Sternocleidomastoid (tissue), 1 donor: Measurements from ENCODE around the genes RGS21 and RGS2.

DNA sequence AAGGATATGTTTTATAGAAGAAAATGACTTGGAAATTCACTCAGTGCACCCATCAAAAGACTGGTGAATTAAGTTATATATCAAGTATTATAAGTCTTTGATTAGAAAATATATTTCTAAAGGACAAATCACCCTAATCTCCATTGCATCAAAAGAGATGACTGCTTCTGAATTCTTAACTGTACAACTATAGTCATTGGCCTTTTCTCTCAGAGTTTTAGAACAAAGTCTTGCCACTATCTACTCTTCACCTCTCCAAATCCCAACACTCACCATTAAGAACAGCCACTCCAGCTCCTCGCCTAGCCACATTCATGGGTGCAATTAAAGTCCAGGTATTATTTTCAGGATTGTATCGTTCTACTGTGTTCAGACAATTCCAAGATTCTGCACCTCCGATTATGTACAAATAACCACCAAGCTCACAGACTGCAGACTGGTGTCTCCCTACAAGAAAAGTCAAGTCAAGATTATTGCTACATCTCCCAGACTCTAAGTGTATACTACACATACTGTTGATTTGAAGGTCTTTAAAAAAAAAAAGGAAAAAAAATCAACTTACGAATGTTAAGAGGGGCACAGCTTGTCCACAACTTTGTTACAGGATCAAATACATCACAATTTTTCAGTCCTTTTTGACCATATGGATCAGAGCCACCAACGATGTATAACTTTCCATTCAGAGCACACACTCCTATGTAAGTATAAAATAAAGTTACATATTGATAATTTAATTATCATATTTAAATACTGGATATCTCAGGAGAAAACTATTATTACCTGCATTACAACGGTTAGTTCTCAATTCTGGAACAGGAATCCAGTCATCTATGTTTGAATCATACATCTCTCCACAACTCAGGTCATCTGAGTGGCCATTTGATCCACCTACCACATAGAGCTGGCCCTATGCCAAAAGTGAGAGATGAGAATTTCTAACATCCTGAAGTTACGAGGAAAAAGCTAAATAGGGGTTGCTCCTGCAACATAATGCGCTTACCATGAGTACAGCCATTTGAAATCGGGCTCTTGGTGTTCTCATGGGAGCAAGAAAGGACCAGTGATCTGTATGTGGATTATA lies 17.3 kb downstream of the IVNS1ABP start:
- PRO-cap, result no peak

- PRO-cap, result no peak
Measured at GRCh38 chr1:185304771-185305287, 12.2 kb downstream of the IVNS1ABP start.

- PRO-cap, result no peak
Measured at GRCh38 chr1:185305288-185305935, 11.6 kb downstream of the IVNS1ABP start.

DNA sequence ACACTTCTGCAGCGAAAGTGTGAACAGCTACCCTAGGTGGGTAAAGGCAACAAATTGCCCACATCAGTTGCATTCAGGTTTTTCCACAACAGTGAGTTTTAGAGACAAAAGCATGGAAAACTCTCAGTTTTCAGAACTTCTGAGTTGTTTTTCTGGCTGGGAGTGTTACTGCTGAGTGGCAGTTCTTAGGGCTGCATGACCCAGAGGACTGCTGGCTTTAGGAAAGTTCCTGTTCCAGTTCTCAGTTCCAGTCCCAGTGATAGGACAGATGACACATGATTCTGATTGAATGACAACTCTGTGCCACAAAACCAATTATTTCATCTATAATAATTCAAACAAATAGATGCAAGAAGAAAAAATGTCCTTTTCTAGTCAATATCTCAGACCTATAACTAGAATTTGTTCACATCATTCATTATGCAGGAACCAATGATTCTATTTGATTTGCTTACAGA lies 29.3 kb upstream of the IVNS1ABP start:
- PRO-cap, result no peak

GRCh38 chr1:185483537-185484001 lies 166.5 kb upstream of the IVNS1ABP start:
- PRO-cap, result no peak

GRCh38 chr1:186671874-186672686 lies 8.1 kb downstream of the PTGS2 start:
- PRO-cap, result no peak

GRCh38 chr1:187072066-187072999 lies 243.6 kb downstream of the PLA2G4A start:
- PRO-cap, result no peak

GRCh38 chr1:187641007-187641512 lies 812.3 kb downstream of the PLA2G4A start:
- PRO-cap, result no peak

DNA sequence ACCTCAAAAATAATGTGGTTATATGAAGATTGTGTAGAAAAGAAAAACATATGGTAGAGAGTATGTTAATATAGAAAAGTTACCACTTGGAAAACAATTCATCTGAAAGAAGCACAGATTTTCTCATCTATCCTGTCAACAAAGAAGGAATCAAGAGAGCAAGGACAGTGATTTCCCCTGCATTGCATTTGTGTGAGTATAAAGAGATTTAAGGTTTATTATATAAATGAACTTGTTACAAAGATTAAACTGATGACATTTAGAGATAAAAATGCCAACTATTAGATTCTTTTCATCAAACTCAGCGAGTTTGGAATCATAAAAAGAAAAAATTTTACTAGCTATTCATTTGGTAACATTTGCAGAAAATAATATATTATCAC lies at the start of gene RGS21:
RGS21 (plus strand) TSS at position 79 of the 383 bp plus-strand sequence.
- PRO-cap, result no peak

DNA sequence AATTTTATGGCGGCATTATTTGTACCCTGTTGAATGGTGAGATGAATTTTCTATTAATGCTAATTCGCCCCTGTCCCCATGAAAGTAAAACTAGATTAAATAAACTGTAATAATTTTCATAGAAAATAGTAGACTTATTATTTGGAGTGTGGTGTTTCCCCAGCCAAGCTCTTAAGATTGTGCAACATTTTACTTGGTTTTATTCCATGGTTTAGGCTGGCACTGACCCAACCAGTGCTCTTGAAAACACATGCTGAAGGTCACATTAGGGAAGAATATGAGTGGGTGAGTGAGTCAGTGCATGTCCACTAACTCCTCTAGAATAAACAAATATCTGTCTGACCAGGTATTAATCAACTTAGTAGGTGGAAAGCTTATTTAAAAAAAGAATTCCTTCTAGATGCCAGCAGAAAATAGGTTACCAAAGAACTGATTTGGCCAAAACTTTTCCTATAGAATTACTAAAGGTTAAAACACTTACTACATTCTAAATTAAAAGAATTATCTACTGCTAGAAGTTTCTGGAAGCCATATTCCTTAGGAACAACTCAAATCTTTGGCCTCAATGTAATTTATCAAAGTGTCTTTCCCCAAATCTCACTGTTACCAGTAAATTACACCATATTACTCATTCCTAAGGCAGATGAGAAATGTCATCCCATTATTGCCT lies 89.8 kb upstream of the RGS1 start:
- PRO-cap, result no peak

DNA sequence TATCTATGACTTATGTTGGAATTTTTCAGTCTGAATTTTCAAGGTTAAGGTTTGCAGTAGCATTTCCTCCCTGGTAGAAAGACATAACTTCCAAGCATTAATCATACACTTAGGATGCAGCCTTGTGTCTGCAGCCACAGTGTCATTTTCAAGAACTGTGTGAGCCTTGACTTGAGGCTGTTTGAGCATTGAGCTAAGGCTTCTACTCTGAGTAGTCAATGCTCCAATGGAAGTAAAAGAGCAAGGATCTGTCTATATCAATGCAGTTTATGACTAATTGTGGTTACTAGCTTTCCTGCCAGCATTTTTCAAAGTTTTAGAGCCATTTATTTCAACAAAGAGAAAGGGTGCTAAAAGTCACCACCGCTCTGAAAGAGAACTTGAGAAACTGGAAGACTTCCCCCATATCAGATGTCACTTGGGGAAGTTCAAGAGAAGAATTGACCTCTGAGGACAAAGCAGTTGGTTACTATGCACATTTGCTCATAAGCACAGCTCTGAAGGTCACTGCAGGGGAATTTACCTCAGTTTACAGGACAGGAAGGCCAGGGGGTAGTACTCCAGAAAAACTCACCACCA lies 24.6 kb upstream of the RGS1 start:
- PRO-cap, result no peak

GRCh38 chr1:192626602-192627216 lies 9.2 kb upstream of the RGS13 start:
- PRO-cap, result no peak

GRCh38 chr1:192808965-192809122 lies at the start of gene RGS2:
TSS of gene RGS2 (plus strand) at chr1:192809039.
- PRO-cap, result bidirectional peak, plus-strand start at chr1:192809041, minus-strand start at chr1:192808900

DNA sequence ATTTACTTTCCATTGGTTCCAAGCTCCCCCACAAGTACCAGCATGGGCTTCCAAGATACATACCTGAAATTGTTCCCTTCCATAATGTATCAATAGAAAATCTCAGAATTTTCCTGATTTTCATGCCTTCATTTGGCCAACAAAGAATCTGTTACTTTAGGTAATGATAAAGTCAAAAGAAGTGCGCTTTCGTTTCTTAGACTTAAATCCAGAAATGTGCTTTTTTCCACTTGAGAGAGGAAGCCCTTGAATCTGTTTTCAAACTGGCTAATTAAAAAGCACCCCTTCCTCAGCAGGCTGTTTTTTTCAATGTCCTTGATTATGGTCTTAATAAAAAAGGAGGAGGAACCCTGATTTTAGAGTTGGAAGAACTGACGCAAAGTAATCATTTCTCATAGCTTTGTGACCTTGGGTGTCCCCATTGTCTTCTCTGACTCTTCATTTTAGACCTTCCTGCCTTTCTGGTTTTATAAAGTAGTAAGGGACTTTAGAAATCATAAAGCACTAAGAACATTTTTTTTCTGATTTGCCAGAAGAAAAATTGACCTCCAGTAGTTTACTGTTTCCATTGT lies 3.9 kb downstream of the RGS2 start:
- PRO-cap, result no peak

DNA sequence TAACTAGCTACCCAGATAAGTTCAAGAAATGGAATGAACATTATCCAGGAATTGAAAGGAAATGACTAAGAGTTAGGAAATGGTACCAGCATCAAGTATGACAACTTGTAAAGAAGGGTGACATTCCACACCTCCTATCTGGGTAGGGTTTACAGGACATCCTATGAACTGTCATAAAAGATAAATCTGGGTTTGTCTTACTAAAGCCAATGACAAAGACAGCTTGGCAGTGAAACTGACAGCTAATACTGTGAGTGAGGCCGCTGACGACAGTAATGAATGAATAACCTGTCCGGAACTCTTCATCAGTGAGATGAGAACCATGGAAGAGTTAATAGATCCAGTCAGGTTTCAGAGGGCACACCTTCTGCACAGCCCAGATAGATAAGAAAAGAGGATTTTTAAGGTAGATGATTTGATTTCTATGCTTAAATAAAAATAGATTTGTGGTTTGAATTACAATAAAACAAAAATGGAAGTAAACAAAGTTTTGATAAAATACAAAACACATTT lies 18.4 kb downstream of the RGS2 start:
- PRO-cap, result no peak

DNA sequence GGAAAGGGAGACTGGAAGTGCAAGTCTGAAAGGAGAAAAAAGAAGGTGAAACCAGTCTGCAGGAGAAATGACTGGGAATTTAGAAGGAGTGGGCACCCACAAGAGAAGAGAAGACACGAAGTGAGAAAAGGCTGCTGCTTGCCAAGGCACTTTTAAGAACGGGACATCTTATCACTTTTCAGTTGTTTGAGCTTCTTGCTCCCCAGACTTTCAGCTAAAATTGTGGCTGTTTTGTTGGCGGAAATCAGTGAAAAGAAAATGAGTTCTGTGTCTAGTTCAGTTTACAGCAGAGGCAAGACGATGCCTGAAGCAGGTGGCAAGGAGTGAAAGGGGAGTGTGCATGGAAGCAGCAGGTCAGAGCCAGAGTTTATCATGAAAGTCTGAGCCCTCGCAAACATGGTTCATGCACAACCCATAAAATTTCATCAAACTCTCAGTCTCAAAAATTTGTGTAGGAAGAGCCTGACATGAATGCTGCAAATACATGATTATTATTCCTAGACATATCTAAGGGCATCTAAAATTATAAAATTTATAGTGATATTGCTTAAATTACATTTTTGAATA lies 275.3 kb upstream of the B3GALT2 start:
- PRO-cap, result no peak

DNA sequence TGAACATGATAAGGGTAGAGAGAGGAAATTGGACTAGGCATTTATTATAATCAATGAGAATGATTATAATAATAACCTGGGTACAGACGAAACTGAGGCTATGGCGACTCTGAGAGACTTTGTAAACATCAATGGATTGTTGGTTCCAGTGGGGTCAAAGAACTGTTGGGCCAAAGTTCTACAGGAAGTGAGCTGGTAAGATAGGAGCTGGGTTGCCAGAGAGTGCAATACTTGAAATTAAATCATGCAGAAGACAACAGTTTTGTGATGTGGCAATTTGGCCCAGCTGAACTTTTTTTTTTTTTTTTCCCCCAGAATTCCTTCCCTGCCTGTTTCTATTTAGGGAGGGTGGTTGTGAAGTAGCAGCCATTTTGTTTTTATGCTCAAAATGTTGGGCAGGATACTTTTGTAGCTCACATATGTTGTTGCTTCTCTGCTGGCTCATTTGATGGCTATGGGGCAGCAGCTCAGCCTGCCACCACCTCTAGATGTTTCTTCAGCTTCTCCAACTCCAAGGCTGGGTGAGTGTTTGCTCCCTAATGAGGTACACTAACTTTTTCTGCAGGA lies 286.5 kb upstream of the B3GALT2 start:
- PRO-cap, result no peak

- PRO-cap, result no peak
Measured at GRCh38 chr1:193634630-193635040, 448.2 kb upstream of the B3GALT2 start.

- PRO-cap, result no peak
Measured at GRCh38 chr1:194069630-194069995, 883.2 kb upstream of the B3GALT2 start.

GRCh38 chr1:195722144-195722502 lies 886.1 kb downstream of the KCNT2 start:
- PRO-cap, result no peak